ENCODE data around the genes TRIM56 and MYL10.

GRCh38 chr7:100805073-100805927, 22.0 kb downstream of the EPHB4 start:
- RAMPAGE, total RNA = no peak

- RAMPAGE, total RNA = no peak
Observed at GRCh38 chr7:100825862-100826335, 1.4 kb downstream of the EPHB4 start.

DNA sequence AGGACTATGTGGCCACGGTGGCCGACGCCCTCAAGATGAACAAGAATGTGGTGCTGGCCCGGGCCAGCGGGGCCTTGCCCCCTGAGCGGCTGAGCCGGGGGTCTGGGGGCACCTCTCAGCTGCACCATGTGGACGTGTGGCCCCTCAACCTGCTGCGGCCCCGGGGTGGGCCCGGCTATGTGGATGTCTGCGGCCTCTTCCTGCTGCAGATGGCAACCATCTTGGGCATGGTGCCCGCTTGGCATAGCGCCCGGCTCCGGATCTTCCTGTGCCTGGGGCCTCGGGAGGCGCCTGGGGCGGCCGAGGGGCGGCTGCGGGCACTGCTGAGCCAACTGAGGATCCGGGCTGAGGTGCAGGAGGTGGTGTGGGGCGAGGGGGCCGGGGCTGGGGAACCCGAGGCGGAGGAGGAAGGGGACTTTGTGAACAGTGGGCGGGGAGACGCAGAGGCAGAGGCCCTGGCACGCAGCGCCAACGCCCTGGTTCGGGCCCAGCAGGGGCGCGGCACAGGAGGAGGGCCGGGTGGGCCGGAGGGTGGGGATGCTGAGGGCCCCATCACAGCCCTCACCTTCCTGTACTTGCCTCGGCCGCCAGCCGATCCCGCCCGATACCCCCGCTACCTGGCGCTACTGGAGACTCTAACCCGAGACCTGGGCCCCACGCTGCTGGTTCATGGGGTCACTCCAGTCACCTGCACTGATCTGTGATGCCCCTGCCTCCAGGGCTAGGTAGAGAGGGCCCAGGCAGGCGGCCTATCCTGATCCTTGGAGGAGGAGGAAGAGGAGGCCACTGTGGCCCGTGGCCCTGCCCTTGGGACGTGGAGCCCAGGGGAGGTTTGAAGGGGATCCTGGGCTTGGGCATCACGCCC, 1.1 kb upstream of the TRIP6 start:
- RAMPAGE, total RNA = no peak

DNA sequence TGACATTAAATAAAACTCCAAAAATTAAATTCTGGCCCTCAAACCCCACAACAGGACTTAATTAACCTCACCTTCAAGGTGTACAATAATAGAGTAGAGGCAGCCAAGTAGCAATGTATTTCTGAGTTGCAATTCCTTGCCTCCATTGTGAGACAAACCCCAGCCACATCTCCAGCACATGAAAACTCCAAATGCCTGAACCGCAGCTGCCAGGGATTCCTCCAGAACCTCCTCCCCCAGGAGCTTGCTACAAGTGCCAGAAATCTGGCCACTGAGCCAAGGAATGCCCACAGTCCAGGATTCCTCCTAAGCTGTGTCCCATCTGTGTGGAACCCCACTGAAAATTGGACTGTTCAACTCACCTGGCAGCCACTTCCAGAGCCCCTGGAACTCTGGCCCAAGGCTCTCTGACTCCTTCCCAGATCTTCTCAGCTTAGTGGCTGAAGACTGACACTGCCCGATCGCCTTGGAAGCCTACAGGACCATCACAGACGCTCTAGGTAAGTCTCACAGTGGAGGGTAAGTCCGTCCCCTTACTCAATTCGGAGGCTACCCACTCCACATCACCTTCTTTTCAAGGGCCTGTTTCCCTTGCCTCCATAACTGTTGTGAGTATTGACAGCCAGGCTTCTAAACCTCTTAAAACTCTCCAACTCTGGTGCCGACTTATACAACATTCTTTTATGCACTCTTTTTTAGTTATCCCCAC, 25.0 kb upstream of the MUC3A start:
- RAMPAGE, total RNA = no peak

DNA sequence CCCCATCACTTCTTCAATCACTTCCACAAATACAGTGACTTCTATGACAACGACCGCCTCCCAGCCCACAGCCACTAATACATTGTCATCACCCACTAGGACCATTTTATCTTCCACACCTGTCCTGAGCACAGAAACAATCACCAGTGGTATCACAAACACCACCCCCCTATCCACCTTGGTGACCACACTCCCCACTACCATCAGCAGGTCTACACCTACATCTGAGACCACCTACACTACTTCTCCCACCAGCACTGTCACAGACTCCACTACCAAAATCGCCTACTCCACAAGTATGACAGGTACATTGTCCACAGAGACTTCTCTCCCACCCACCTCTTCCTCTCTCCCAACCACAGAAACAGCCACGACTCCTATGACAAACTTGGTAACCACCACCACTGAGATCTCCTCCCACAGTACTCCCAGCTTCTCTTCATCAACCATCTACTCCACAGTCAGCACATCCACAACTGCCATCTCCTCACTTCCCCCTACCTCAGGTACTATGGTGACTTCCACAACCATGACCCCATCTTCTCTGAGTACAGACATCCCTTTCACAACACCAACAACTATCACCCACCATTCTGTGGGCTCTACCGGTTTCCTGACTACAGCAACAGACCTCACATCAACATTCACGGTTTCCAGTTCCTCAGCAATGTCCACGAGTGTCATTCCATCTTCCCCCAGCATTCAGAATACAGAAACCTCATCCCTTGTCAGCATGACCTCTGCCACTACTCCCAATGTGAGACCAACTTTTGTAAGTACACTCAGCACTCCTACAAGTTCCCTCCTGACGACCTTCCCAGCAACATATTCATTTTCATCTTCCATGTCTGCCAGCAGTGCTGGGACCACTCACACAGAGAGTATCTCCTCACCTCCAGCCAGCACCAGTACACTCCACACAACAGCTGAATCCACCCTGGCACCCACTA, 3.5 kb downstream of the MUC3A start:
- RAMPAGE, total RNA = no peak

GRCh38 chr7:101084991-101086236, at the start of gene TRIM56:
TSS of gene TRIM56 (plus strand) at chr7:101085481.
- RAMPAGE, total RNA = start-site peak on the plus strand at chr7:101085212-101085475, 10 and 16 reads in 2 replicates

DNA sequence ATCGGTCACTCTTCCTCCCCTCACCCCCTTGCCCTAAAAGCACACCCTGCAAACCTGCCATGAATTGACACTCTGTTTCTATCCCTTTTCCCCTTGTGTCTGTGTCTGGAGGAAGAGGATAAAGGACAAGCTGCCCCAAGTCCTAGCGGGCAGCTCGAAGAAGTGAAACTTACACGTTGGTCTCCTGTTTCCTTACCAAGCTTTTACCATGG, 899 bp upstream of the SERPINE1 start:
- RAMPAGE, total RNA = no peak

DNA sequence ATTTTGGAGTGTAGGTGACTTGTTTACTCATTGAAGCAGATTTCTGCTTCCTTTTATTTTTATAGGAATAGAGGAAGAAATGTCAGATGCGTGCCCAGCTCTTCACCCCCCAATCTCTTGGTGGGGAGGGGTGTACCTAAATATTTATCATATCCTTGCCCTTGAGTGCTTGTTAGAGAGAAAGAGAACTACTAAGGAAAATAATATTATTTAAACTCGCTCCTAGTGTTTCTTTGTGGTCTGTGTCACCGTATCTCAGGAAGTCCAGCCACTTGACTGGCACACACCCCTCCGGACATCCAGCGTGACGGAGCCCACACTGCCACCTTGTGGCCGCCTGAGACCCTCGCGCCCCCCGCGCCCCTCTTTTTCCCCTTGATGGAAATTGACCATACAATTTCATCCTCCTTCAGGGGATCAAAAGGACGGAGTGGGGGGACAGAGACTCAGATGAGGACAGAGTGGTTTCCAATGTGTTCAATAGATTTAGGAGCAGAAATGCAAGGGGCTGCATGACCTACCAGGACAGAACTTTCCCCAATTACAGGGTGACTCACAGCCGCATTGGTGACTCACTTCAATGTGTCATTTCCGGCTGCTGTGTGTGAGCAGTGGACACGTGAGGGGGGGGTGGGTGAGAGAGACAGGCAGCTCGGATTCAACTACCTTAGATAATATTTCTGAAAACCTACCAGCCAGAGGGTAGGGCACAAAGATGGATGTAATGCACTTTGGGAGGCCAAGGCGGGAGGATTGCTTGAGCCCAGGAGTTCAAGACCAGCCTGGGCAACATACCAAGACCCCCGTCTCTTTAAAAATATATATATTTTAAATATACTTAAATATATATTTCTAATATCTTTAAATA, 11.4 kb downstream of the SERPINE1 start:
- RAMPAGE, total RNA = no peak

DNA sequence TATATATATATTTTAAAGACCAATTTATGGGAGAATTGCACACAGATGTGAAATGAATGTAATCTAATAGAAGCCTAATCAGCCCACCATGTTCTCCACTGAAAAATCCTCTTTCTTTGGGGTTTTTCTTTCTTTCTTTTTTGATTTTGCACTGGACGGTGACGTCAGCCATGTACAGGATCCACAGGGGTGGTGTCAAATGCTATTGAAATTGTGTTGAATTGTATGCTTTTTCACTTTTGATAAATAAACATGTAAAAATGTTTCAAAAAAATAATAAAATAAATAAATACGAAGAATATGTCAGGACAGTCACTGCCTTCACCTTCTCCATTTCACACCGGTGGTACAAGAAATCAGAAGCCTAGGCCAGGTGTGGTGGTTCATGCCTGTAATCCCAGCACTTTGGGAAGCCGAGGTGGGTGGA, 12.1 kb downstream of the SERPINE1 start:
- RAMPAGE, total RNA = no peak

DNA sequence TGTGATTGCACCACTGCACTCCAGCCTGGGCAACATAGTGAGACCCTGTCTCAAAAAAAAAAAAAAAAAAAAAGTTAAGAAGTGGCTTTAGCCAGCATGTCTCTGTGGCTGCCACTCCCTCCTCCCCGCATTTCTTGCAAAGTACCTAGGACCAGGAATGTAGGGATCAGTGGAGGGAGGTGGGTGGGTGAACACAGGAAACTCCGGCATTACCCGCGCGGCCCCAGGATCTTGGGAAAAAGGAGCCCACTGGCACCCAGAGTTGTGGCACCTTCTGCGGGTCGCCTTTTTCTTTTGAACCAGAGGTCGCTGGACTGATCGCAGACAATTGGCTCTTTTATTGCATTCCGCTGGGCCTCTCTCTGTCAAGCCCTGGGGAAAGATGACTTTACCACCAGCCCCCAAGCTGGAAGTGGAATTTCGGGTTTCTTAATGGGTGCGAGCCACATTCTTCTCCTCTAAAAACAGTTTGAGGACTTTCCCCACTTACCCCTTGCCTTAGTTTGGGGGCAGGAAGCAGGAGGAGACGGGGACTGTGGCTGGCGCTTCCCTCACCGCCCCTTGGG, 3.4 kb downstream of the VGF start:
- RAMPAGE, total RNA = no peak

- RAMPAGE, total RNA = no peak
Observed at GRCh38 chr7:101235723-101235999, 1.9 kb downstream of the CLDN15 start.

- RAMPAGE, total RNA = no peak
Observed at GRCh38 chr7:101303680-101304551, 17.7 kb downstream of the IFT22 start.

DNA sequence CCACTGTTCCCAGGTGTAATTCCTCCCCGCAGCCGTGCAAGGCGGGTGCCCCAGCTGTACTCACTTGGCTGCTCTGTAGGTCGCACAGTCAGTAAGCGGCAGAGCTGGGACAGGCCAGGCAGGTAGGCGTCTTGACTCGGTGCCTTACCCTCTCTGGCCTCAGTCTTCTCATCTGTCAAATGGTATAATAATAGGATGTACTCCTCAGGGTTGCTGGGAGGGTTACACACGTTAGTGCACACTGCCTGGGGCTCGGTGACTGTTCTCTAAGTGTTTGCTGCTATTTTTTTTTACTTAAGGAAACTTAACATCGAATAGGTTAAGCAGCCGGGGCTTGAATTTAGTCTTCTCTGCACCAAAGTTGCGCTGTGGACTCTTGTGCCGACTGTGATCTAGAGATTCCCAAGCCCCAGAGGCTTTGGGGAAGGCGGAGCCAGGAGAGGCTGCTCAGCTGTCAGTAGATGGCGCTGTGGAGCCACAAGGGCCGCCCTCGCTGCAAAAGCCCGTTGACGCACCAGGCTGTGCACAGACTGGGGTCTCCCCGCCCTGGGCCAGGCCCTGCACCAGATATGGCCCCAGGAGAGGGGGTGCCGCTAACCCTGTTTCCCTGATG, 26.9 kb downstream of the MYL10 start:
- RAMPAGE, total RNA = no peak

GRCh38 chr7:101624552-101625047, 4.5 kb downstream of the MYL10 start:
- RAMPAGE, total RNA = no peak

GRCh38 chr7:101629198-101629525, at the start of gene MYL10:
TSS of gene MYL10 (minus strand) at chr7:101629296.
- RAMPAGE, total RNA = no peak

- RAMPAGE, total RNA = no peak
Observed at GRCh38 chr7:101702346-101702801, 73.3 kb upstream of the MYL10 start.

DNA sequence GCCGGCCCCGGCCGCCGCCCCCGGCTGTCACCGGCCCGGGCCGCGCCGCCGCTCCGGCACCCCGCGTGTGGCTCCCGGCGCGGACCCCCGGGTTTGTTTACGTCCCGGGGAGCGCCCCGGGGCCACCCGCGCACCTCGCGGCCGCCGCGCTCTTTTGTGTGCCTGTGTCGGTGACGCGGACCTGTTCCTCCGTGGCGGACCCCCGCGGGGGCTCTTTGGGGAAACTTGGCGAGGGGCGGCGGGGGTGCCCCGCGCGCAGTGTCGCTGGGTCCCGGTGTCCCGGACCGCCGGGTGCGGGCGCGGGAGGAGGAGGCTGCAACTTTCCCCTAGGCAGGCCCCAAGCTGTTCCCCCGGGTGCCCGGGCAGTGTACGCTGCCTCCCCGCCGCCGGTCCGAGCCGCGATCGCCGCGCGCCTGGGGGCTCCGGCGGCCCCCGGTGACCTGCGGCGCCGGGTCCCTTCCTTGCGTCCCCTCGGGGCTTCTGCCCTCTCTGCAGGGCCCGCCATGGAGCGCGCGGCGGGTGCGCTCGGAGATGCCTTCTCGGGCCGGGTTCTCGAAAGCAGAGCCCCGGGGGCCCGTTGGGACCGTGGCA, 494 bp upstream of the CUX1 start:
- RAMPAGE, total RNA = no peak

- RAMPAGE, total RNA = no peak
Observed at GRCh38 chr7:101828777-101829399, 11.5 kb downstream of the CUX1 start.

DNA sequence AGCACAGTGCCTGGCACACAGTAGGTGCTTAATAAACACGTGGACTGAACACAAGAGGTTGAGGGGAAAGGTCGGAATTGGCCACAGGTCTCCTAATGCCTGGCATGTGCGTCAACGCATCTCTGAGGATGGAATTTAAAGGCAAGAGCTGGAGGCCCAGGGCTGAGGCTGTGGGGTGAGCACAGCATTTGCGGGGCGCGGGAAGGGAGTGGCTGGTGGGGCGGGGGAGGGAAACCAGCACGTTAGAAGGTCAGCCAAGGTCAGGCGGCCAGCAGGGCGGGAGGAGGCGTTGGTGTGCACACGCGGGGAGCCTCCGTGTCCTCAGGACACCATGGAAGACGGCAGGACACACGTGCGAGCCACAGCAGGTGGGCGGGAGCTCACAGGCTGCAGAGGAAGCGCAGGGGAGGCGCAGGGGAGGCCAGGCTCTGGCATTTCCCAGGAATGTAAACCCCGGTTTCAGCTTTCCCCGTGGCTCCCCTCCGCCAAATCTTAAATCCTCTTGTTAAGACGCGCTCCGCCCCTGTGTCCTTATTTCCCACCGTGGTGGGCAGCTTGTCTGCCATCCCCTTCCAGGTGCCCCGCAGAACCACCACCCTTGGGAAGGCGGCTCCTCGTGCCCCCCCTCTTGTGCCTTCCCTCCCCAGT, 52.0 kb downstream of the CUX1 start:
- RAMPAGE, total RNA = no peak

- RAMPAGE, total RNA = no peak
Observed at GRCh38 chr7:101910883-101911230, 93.4 kb downstream of the CUX1 start.